Non-pigmented ciliary epithelial cell (primary cell): ENCODE results near the gene TRABD.

DNA sequence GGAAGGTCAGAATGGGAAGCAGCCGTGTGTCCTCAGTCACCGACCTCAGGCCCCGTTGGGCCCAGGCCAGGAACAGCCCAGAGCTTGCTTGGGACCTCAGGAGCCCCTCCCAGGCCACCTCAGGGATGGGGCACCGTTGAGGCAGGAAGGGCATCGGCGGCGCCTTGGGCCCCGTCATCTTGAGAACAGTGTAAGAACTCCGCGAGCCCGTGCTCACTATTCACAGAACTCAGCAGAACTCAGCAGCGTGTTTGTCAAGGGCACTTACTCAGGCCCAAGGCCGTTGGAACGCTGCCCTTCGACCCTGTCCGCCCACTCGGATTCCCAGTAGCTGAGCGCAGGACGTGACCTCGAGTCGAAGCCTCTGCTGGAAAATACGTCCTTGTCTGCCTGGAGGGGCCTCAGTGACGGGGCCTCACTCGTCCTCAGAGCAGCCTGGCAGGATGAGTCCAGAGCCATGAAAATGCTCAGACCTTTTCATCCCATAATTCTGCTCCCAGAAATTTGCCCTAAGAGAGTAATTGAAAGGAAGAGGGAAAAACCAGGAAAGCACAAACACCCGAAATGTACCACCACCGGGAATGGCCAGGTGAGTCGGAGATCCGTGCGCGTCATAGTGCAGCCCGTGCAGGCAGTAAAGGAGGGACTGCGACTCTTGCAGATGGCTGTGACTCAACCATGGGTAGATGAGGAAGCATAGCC, 203.6 kb downstream of the TAFA5 start:
- RRBS, result no CpG with 5 or more reads among the region's 32 CpGs

- RRBS, result no CpG with 5 or more reads among the region's 24 CpGs
Measured at GRCh38 chr22:48751270-48751802, 262.0 kb downstream of the TAFA5 start.

DNA sequence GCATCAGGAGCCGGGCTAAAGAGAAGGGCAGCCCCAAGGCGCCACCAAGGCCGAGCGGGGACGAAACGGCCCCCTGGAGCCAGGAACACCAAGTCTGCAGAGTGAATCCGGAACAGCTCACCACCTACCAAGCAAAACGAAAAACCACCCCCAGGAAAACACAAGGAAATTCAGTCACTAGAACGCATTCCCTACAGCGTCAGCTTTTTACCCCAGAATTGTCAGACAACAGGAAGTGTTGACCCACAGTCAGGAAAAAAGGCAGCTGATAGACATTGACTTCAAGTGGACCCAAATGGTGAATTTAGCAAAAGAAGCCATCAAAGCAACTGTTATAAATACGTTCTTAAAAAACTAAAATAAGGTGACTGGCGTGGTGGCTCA, 176.7 kb downstream of the BRD1 start:
- RRBS, result 88% methylated on average over 3 of the region's 12 CpGs

GRCh38 chr22:49656686-49657252, 170.9 kb downstream of the BRD1 start:
- RRBS, result 68% methylated on average over 7 of the region's 25 CpGs

GRCh38 chr22:49658349-49658805, 169.3 kb downstream of the BRD1 start:
- RRBS, result no CpG with 5 or more reads among the region's 12 CpGs

DNA sequence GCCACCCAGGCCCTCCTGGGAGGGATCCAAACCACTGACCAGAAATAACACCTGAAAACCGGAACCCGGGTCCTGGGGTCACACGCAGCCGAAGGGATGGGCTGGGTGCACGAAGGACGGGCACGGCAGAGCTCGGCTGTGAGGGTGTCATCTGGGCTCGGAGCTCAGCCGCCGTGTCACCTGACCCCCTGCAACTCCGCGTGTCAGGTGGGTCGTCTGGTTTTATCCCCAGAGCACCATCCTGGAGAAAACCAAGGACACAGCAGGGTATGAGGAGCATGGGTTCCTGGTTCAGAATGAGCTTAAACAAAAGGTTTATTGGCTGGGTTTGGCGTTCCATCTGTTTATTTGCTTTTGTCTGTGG, 102.0 kb downstream of the BRD1 start:
- RRBS, result no CpG with 5 or more reads among the region's 15 CpGs

DNA sequence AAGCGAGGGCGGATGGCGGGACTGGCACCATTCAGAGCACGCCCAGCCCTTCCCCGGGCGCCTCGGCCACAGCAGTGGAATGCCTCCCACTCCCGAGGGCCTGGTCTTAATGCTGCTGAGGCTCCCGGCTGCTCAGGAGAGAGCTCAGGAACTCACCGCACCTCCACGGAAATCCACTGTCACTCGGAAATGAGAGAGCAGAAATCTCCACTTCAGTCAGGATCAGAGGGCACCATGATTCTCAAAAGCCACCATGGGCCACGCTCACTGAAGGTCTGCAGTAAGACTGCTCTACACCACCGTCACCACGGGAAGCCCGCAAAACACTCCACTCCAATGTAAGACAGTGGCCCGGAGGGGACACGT, 42.9 kb downstream of the BRD1 start:
- RRBS, result 93% methylated on average over 11 of the region's 18 CpGs

GRCh38 chr22:49800791-49801423, 26.8 kb downstream of the BRD1 start:
- RRBS, result no CpG with 5 or more reads among the region's 28 CpGs

GRCh38 chr22:49952969-49953908, 7.3 kb upstream of the PIM3 start:
- RRBS, result no CpG with 5 or more reads among the region's 29 CpGs

- RRBS, result 92% methylated on average over 2 of the region's 11 CpGs
Measured at GRCh38 chr22:49953909-49954306, 6.7 kb upstream of the PIM3 start.

- RRBS, result 3% methylated on average over 11 of the region's 32 CpGs
Measured at GRCh38 chr22:49961659-49961930, 1.0 kb downstream of the PIM3 start.

DNA sequence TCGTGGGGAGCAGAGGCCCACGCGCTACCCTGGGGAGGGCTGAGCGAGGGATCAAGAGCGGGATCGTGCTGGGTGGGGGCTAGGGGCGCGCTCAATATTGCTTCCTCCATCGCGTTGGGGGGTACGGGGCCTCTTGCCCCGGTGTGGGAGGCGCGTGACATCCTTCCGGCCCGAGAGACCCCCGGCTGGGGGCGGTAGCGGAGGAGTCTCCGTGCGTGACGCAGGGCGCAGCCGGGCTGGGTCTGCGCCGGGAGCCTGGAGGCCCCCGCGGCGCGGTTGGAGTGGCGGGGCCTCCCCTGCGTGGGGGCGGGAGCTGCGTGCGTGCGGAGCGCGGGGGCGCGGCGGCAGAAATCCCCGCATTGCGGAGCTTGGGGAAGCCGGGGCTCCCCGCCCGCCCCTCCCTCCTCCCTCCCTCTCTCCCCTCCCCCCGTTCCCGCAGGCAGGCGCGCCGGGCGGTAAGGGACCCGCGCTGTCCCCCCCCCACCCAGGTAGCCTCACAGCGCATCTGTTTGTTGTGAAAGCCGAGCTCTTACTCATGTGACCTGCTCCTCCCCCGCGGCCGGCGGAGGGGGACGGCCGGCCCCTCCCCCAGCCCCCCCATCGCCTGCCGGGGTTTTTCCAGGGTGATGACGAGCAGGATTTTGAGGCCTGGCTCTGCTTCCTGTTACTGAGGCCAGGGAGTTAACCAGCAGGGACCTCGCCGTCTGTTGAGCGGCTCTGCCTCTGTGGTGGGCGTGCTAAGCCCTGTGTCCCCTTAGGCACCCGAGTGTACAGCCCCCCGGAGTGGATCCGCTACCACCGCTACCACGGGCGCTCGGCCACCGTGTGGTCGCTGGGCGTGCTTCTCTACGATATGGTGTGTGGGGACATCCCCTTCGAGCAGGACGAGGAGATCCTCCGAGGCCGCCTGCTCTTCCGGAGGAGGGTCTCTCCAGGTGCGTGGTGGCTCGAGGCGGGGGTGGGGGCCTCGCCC, 1.6 kb downstream of the PIM3 start:
- RRBS, result 2% methylated on average over 13 of the region's 89 CpGs

GRCh38 chr22:49964325-49964807, 3.8 kb downstream of the PIM3 start:
- RRBS, result no CpG with 5 or more reads among the region's 8 CpGs

- RRBS, result no CpG with 5 or more reads among the region's 12 CpGs
Measured at GRCh38 chr22:49965789-49966309, 5.3 kb downstream of the PIM3 start.

DNA sequence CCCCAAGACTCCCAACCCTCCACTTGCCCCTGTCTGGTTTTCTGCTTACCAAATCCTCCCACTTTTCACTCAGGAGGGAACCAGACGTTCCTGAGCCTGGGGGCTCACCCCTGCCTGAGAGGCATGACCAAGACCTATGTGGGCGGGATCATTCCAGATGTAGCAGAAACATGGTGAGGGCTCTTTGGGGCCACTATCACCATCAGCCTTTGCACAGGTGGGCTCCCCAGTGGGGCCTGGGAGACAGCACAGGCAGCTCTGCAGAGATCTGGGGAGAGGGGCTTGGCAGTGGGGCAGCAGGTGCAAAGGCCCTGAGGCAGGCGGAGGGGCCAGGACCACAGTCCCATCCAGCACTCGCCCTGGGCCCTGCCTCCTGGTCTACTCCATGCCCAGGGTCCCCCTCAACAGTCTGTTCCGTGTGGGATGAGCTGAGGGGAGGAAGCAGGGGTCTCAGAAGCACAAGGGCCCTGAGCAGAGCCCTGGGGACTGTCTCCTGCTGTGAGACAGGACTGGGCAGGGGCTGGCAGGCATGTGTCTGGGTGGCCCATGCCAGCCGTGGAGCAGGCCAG, 9.3 kb downstream of the PIM3 start:
- RRBS, result no CpG with 5 or more reads among the region's 6 CpGs

GRCh38 chr22:49999020-49999657, 13.4 kb downstream of the IL17REL start:
- RRBS, result no CpG with 5 or more reads among the region's 36 CpGs

DNA sequence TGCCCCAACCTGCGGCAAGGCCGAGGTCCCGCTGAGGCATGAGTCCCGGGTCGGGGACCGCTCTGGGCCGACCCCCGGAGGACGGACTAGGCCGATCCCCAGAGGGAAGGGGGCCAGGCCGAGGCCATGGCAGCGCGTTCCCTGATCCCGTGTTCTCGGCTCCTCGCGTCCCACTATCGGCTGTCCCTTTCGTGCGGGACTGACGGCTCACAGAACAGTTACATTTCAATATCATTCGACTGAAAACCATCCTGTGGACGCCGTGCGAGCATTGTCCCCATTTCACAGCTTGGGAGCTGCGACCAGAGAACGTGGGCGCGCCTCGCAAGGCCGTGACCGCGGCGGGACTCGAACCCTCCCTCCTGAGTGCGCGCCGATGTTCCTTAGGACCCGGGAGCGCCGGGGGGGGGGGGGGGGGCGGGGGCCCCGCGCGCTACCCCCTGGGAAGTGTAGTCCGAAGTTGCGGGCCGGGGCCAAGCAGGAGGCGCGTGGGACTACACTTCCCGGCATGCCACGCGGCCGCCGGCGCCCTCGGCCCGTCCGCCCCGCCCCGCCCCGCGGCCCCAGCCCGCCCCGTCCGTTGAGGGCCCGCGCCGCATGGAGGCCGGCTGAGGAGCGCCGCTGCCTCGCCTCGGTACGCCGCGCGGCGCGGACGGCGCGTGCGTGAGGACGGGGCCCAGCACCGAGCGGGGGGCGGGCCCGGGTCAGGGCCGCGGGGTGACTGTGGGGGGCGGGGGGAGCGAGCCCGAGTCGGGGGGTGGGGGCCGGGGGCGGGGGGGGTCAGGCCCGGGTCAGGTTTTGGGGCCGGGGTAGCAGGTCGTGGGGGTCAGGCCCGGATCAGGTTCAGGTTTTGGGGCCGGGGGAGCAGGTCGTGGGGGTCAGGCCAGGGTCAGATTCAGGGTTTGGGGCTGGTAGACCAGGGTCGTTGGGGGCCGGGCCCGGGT, at the start of gene TRABD:
Gene TRABD (plus strand): TSS at position 571 of the 944 bp plus-strand sequence.
- RRBS, result 2% methylated on average over 44 of the region's 106 CpGs

DNA sequence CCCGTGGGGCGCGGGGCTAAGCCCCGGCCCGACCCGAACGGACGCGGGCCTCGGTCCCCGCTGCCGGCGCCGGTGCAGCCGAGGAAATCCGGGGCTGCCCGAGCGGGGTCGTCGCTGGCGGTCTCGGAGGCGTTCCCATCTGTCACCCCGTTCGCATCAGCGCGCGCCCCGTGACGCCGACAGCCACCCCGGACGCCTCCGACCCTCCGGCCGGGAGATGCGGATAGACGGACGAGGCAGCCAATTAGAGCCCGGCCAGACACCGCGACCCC, 216 bp upstream of the SELENOO start:
- RRBS, result 2% methylated on average over 29 of the region's 42 CpGs

- RRBS, result 26% methylated on average over 7 of the region's 38 CpGs
Measured at GRCh38 chr22:50219066-50219717, 18.4 kb downstream of the SELENOO start.

GRCh38 chr22:50281227-50282151, 11.3 kb upstream of the MAPK11 start:
- RRBS, result 86% methylated on average over 19 of the region's 69 CpGs